SK-N-DZ (cell line): ENCODE measurements around the genes MOGAT1 and SERPINE2.

DNA sequence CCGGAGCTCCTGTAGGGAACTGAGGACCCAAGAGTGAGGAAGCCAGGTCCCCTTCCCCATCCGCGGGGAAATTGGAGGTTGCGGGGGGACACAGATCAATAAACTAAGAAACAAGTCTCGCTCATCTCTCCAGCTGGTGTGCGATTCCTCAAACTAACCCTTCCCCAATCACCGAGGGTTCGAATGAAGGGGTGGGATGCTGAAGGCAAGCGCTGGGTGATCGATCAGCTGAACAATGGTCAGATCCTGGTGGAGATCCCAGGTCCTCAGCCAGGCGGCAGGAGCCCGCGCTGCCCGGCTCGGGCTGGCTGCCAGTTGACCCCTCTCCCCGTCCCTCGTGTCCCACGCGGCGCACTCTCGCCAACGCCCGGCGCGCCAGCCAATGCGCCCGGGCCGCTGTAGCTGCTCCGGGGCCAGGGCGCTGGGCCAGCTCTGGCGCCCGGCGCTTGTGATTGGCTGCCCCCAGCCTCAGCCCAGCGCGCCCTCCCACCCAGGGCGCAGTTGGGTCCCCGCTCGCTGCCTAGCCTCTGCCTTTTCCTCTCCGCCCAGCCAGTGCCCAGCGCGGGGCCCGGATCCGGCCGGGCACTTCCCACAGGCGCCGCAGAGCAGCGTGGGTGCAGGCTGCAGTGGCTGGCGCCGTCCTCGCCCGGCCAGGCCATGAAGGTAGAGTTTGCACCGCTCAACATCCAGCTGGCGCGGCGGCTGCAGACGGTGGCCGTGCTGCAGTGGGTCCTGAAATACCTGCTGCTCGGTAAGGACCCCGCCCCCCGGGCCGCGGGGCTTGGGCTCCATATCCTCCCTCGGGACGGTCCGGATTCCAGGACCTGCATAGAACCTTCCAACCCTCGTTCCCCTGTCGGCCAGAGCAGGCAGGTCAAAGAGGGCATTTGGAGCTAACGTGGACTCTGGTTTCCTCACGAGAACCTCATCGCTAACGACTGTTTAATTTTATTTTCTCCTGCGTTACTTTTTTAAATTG, at the start of gene MOGAT1:
MOGAT1 (plus strand) TSS at position 530 of the 979 bp plus-strand sequence.
RAMPAGE:
- cytosol, long total RNA: no peak
- nucleus, long total RNA: no peak

DNA sequence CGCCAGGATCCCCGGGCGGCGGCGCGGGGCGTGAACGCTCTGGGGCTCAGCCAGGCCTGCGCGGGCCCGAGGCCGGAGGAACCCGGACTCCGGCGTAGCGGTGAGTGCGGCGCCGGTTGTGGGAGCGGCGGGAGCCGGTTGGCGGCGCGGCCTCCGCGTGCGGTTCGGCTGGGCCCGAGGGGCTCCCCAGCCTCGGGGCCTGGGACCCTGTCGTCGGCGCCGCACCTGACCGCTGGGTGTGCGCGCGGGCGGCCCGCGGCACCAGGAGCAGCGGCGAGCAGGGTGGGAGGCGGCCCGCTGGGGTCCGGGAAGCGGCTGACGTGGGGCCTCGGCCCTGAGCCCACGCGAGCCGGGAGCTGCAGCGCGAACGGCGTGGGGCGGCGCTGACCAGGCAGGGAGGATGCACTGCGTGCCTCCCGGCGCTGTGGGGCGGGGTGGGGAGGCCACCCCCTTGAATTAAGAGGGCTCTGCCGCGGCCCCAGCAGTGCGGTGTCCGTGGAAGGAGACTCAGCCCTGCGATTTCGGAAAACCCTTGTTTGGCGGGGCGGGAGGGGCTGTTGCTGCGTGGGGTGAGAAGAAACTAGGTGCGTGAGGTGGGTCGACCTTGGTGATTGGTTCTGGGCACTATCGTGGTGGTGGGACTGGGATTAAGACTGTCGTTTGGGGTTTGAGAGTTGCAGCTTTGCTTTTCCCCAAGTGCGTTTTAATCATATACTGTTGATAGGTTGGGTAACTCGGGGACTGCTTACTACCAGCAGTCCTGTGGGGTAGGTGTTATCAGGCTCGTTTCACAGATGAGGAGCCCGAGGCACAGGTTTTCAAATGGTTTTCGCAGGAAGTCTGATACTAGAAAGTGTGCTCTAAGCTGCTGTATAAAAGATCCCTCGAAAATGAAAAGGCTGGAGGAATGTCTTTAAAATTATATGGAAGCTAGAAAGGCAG, 594 bp downstream of the ACSL3 start:
RAMPAGE:
- cytosol, long total RNA: no peak
- nucleus, long total RNA: no peak

GRCh38 chr2:222892217-222893005, 31.6 kb downstream of the ACSL3 start:
RAMPAGE:
- cytosol, long total RNA: no peak
- nucleus, long total RNA: no peak

DNA sequence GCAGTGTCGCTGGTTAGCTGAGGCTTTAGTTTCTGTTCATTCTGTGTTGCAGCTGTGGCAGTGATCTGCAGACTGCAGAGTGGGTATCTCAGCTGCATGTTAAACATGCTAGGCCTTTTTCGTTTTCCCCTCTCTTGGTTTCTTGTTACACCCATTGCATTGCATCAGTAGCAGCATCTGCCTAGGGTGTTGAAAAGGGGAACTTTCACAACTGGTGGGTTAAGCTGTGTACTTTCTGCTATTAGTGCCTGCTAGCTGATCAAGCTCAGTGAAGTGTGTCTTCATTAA, 51.3 kb downstream of the ACSL3 start:
RAMPAGE:
- cytosol, long total RNA: no peak
- nucleus, long total RNA: no peak

DNA sequence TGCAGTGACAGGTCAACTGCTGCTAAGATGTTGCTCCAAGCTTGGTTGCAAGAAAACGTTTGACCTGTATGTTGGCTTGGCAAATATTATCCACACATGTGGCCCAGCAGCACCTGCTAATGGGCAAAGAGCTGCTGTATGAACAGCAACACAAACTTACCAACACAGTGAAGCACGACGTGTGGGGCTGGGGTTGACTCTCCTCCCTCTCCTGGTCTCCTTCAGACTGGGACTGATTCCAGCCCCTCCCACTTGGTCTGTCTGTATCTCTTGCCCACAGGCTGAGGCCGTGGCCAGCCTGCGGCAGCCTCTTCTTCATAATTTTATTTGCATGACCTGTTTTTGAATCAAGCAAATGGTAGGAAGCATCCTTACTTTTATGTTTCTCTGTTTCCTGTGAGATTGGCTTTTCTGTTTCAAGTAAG, 3.9 kb downstream of the KCNE4 start:
RAMPAGE:
- cytosol, long total RNA: no peak
- nucleus, long total RNA: no peak

GRCh38 chr2:223469260-223469776, 132.8 kb downstream of the SCG2 start:
RAMPAGE:
- cytosol, long total RNA: no peak
- nucleus, long total RNA: no peak

DNA sequence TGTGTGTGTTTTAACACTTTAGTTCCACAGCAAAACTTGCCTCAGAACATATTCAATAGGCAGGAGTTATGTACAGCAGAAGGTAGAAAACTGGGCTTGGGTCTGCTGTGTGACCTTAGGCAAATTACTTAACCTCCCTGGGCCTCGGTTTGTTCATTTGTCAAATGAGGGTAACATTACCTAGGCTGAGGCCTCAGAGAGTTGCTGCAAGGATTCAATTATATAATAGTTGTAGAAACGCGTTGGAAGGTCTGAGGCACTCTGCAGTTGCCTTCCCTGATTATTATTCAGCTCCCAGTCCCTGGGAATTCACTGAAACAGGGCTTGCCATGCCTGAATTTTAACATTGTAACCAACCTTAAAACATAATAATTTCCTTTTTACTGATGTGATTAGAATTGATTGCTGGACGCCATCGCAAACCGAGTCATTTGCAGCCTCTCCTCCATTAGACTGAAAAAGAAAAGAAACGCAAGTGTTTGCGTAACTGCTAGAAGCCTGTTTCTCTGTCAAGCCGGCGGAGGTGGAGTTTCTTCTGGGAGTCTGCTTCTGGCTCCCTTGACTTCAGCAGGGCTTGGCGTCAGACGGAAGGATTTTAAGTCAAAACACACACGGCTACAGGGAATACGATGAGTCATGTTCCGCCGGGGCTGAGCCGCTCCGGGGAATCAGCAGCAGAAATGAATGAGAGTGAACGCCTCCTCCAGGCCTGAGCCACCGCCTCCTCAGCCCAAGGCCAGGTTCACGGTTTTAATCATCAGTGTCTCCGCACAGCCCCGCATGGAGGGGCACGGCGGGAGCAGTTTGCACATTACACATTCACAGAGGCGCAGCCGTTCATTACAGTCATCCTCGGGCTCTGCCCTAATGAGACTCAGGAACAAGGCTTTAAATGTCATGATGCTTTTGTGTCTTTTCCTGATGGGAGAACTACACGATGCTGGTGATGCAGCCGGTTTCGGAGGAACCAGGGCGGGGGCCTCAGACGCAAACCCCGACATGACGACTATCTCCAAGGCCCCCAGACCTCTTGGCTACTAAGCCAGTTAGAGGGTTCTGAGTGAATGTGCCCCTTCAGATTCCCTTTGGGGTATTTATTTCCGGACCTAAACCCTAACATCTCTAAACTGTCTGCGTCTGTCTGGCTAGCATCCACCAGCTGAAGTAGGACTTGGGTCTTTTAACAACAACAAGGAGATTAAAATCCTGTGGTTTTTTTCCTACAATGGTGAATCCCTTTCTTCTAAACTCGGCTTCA, 10.9 kb upstream of the SCG2 start:
RAMPAGE:
- cytosol, long total RNA: no peak
- nucleus, long total RNA: no peak

RAMPAGE:
- cytosol, long total RNA: no peak
- nucleus, long total RNA: no peak
These were observed 681 bp downstream of the AP1S3 start for GRCh38 chr2:223836774-223837028.

DNA sequence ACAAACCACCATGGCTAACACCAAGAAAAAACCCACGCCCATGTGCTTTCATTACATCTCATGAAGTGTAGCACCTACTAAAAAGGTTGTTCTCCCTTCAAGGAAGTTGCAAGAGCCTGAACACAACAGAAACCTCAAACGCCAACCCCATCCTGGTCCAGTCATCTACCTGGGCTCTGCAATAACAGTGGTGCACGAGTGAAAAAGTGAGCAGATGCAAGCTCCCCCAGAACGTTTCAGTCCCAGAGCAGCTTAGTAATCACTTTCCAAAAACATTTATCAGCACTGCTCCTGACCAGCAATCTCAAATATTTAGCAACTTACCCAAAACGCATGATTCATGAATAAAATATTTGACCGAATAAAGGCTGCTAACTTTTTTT, 3.3 kb downstream of the WDFY1 start:
RAMPAGE:
- cytosol, long total RNA: no peak
- nucleus, long total RNA: no peak

GRCh38 chr2:223997930-223998428, 40.7 kb downstream of the MRPL44 start:
RAMPAGE:
- cytosol, long total RNA: no peak
- nucleus, long total RNA: no peak

GRCh38 chr2:224038874-224040257, at the start of gene SERPINE2:
Gene SERPINE2, minus strand, starts transcription at chr2:224039286.
RAMPAGE:
- cytosol, long total RNA: no peak
- nucleus, long total RNA: no peak

DNA sequence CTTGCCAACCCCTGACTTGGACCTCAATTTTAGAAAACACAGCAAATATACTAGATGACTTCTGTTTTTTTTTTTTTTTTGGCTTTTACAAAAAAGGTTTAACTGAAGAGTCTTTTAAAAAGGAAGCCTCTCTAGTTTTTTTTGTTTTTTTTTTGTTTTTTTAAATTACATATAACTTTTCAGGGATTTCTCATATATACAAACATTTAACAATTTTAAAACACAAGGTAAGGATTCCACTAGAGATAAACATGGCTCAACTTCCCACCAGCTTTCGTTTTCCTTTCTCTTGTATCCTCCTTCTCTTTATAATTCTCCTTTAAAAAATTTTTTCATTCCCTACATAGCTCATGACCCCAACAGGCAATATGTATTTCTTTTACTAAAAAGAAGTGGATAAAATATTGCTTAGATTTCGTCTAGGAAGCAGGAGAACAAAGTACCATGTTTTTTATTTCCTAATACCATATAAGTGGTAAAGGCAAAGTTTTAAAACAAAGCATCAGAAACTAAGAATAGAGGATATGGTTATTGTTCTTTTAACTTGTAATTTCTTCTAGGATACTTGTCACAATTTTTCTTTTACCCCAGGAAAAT, 74.9 kb downstream of the CUL3 start:
RAMPAGE:
- cytosol, long total RNA: no peak
- nucleus, long total RNA: no peak

DNA sequence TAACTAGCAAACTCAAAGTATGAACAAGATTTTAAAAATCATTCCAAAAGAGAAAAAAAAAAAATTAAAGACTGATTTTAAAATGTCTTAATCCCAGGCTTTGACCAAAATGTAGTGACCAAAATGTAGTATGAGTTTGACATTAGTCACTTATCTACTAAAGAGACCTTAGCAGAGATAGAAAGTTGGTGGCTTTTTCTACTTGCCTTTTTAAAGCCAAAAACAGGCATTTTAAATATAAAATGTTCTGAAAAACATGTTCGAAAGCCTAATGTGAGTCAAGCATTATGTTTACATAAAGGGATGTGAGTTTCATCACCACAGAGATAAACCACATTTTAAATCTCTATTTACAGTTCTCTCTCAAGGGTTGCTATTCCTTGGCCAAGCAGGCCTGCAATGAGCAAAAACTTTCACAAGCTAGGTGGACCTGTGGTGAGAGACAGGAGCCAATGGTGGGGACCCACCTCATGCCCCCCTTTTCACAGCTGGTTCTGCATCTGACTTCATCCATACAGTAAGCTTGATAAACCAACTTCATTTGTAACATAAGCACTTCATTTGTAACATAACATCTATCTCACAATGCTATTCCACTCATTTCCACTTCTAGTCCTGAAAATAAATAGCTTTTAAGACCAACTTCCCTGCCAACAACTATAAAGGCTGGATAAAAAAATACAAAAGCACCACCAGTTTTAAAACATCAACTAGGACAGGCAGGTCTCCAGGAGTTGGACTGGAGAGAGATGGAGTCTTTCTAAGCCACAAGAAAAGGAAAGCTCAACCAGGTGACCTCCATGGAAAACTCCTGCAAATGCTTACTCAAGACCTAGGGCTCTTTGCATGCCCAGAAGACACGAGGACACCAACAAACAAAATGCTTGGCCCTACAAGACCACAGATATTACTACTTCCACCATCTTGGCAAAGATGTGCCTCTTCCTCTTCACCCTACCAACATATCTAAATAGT, 65.0 kb downstream of the CUL3 start:
RAMPAGE:
- cytosol, long total RNA: no peak
- nucleus, long total RNA: no peak

RAMPAGE:
- cytosol, long total RNA: no peak
- nucleus, long total RNA: no peak
These were observed 61.8 kb downstream of the CUL3 start for GRCh38 chr2:224523167-224523987.

GRCh38 chr2:224527333-224528731, 57.3 kb downstream of the CUL3 start:
RAMPAGE:
- cytosol, long total RNA: no peak
- nucleus, long total RNA: no peak

DNA sequence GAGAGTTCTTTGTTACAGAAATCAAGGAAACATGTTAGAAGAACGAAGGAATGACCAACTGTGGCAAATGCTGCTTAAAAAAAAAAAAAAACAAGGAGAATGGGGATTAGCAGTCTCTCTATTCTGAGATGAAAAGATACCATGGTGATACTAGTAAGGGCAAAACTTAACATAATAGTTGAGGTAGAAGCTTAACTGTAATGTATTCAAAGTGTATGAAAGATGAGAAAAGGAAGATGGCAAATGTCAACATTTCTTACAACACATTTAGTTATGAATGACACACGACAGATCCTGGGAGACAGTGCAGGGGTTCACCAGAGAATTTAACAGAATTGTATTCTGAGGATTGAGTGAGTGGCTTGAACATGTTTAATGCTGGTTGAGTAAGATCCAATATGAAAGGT, 52.8 kb downstream of the CUL3 start:
RAMPAGE:
- cytosol, long total RNA: no peak
- nucleus, long total RNA: no peak

DNA sequence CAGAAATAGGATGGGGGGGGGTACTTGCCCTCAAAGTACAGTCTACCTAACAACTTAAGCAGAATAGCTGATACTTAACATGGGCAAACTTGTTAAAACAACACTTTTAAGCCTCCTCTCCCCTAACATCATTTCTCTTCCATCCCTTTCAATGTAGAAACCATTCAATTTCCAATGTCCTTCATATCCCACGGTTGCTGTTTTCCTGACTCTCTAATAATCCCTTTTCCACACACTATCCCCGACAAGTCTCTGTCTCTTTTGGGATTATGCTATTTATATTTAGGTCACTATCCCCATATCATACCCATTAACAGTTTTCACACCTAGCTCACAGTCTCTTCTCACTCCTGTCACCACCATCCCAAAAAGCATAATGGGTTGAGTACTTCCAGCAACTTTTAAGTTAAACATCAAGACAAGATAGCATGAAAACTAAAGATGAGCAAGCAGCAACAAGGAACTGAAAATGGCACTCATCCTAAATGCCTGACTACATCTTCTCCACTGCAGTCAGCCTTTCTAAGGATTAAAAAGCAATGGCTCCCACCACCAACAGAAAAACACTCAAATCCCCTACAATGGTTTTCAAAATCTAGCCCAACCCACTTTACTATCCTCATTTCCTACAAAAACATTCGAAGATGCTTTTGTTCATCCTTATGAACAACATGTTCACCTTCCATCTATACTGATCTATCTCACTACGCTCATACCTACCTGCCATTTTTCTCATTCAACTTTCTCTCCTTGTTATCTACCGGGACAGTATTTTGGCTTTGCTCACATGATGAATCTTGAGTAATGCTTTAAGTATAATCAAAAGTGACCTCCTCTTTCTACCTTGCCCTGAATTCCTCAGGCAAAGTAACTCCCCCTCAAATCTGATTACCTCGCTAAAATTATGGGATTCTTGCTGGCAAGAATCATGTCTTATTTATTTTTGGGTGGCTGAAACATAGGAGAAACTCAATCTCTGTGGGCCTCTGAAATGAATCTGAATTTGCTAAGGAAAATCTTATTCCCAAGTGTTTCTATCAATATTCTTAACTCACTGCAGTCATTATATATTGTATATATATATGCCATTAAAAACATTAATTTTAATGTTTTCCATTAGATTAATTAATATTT, 38.1 kb downstream of the CUL3 start:
RAMPAGE:
- cytosol, long total RNA: no peak
- nucleus, long total RNA: no peak

DNA sequence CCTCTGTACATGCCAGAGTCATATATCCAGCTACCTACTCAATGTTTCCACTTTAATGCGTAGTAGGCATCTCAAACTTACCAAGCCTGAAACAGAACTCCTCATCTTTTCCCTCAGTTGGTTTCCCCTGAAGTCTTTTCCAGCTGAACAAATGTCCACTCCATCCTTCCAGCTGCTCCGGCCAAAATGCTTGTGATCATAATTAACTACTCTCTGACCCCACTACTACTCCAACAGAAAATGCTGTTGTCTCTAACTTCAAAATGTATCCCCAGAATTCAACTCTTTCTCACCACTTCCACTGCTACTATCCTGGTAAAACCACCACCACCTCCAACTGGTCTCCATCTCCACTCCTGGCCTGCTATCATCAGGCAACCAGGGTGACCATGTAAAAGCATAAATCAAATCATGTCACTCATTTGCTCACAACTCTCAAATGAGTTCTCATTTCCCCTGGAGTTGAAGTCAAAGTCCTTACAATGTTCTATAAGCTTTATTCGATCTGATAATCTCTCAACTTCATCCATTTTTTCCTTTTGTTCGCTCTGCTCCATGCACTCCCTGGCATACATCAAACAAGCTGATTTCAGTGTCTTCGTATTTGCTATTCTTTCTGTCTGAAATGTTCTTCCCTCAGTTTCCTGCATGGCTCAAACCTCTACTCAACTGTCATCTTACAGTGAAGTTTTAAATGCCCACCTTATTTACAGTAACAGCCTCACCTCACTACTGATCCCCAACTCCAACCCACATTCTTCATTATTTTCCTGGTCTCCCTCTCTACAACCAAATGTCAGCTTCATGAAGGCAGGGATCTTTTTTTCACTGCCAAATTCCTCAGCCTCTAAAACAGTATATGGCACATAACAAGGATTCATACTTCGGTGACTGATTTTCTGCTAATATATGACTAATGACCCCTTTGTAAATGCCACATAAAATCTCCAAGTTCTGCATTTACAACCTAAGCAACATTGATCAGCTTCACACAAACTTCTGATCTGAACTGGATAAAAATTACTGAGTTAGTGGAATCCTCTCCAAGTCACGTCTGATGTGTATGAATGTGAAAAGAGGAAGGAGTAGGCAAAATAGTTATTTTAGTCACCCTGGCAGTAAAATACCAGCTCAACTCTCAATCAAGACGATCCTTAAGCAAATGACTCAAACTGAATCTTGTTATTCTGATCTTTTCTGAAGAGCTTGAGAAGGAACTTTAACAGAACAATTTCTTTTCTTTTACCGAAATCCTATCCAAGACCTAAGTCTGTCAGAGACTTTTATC, 24.4 kb downstream of the CUL3 start:
RAMPAGE:
- cytosol, long total RNA: no peak
- nucleus, long total RNA: no peak

DNA sequence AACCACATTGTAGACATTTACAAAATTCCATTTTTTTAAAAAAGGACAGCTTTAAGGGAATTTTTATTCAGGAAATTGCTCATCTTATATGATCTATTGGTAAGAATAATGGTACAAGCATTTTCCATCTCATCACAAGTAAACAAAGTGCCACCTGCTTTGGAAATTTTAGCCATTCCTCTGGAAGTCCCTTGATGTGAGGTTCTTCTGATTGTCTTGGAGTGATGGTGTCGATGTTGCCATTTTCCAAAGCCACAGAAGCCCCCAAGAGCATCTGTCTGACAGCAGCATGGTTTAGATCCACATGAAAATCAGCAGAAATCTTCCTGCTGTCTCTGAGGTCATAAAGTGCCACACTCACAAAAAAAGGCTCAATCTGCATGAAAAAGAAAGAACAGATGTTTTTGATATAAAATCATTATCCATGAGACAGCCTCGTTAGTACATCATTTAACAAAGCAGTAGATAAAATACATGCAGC, 148.6 kb upstream of the CCDC195 start:
RAMPAGE:
- cytosol, long total RNA: no peak
- nucleus, long total RNA: no peak

RAMPAGE:
- cytosol, long total RNA: start-site peak on the minus strand at chr2:224982379-224982508, 63 and 76 reads in 2 replicates
- nucleus, long total RNA: start-site peak on the minus strand at chr2:224982408-224982465, 104 and 39 reads in 2 replicates
These were observed 60.1 kb downstream of the DOCK10 start for GRCh38 chr2:224982120-224982678.